Aortic smooth muscle cell (primary cell): ENCODE data around the gene THG1L.

- RRBS: no CpG with 5 or more reads among the region's 10 CpGs
Observed at GRCh38 chr5:154856904-154857315, 1.5 kb upstream of the CNOT8 start.

DNA sequence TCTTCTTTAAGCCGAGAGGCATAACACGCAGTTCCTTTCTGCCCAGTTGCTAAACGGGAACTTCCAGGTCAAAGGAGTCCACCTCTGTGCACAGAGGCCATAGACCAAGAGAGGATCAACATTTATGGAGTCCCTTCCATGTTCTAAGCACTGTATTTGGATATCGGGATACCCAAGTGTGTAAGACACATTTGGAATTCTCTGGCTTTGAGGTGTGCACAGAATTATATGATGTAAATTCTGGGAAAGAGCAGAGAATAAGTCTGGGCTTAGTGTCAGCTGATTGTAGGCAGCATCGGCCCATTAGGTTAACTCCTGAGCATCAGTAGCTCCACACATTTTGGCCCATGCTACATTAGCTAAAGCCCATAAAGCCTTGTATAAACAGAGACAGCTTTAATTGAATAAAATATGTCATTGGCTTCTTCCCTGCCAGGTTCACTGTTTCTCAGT, 209.0 kb downstream of the KIF4B start:
- RRBS: no CpG with 5 or more reads among the region's 5 CpGs

DNA sequence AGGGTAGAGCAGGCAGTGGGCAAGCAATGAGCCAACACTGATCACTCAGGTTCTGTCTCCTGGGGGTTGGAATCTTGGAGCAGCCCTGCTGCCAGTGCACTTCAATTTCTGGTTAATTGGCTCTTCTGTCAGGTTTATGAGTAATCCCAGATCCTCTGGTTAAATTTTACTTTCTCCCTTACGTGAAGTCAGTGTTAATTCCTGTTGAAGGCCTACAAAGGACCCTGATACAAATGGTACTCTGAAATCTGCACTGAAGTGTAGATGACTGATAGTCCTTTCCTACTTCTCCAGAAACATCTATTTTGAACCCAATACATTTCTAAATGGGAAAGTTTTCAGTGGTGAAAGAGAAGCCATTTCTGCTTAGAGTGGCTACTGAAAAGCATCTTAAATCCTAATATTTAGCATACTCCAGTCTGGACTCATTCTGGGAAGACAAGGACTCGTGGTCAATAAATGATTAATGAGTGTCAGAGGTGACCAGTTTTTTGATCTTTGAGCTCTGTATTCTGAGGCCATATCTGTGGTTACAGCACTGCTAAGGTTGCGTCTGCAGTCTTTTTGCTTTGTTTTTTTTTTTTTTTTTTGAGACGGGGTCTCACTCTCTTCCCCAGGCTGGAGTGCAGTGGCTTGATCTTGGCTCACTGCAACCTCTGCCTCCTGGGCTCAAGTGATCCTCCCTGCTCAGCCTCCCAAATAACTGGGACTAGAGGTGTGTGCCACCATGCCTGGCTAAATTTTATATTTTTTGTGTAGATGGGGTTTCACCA, 442.5 kb downstream of the KIF4B start:
- RRBS: no CpG with 5 or more reads among the region's 4 CpGs

DNA sequence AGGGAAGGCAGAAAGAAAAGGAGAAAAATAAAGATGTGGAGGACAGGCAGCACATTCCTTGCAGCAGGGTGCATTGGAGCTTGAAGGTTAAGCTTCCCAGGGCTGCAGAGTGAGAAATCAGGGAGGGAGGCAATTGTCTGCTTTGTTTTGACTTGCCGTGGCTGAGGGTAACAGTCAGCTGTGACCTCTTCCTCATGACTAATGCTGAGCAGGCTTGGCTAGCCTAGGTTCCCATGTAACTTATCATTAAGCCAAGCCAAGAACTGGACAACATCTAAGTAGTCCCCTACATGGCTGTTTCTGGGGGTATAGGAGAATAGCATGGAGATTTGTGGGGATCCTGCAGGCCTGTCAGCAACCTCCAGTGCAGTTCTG, 148.9 kb downstream of the SGCD start:
- RRBS: no CpG with 5 or more reads among the region's 1 CpG

DNA sequence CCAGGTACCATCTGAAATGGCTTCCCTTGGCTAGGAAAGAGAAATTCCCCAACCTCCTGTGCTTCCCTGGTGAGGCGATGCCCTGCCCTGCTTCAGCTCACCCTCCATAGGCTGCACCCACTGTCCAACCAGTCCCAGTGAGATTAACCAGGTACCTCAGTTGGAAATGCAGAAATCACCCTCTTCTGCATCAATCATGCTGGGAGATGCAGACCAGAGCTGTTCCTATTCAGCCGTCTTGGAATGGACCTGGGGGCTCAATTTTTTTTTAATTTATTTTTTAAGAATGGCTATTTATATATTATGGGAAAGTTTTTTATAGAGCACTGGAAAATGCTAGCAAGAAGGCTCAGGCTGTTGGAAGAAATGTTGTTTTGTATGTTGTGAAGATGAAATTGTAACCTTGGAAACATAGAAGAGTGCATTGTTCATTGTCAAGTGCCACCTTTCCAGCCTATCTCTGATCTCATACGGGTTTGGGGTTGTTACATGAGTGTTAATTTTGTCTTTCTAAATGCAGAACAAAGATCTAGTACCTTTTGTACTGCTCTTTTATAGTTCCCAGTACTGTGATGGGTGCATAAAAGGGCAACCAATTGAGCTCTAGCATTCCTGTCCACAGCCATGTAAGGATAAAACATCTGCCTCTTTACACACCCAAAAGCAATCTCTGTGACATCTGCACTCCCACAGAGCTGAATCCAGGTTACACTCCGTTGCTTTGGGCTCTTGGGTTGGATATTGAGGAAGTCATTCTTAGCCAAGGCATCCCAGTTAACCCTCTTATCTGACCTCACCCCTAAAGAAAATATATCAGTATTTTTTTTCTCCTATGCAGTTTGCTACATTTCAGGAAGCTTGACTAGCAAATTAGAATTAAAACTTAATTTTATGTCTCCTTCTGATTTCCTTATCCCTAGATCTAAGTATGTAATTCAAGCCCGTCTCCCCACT, 255.1 kb downstream of the SGCD start:
- RRBS: no CpG with 5 or more reads among the region's 5 CpGs

GRCh38 chr5:157085849-157086282, 23.0 kb downstream of the HAVCR2 start:
- RRBS: no CpG with 5 or more reads among the region's 6 CpGs

DNA sequence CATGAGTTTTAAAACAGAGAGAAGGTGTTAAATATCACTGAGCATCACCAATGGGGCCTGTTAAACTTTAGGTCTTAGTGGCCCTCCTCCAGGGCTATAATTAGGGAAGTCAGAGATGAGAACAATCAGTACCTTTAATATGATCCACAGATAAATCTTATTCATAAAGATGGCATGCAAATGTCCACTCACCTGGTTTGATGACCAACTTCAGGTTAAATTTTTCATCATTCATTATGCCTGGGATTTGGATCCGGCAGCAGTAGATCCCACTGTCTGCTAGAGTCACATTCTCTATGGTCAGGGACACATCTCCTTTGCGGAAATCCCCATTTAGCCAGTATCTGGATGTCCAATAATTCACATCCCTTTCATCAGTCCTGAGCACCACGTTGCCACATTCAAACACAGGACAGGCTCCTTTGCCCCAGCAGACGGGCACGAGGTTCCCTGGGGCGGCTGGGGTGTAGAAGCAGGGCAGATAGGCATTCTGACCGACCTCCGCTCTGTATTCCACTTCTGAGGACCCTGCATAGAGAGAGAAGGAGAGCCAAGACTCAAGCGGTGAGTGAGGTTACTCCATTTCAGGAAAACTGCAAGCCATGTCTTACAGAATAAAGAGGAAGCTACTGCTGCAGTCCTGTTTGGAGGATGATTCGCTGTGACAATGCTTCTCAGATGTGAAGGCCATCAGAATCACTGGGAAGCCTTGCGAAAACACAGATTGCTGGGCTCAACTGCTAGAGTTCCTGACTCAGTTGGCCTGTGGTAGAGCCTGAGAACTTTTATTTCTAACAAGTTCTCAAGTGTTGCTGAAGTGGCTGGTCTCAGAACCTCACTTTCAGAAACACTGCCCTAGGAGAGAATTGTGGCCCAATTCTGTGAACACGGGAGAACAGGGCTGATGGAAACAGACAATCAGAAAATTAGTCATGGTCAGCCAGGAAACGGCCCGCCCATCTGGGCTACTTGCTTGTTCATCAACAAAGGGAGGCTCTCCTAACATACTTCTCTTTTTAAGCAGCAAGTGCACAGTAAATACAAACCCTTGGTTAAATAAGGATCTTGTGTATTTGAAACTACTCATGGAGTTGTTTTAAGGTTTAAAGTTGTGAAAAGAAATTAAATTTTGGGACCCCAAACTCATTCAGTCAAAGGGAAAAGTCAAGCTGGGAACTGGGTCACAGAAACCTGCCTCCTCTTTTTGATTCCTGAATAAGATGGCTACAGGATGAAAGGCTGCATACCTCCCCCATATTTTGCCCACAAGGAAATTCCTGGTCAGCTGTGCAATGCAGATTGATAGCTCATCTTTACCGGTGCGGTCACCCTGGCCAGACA, 1.9 kb downstream of the HAVCR2 start:
- RRBS: no CpG with 5 or more reads among the region's 16 CpGs

DNA sequence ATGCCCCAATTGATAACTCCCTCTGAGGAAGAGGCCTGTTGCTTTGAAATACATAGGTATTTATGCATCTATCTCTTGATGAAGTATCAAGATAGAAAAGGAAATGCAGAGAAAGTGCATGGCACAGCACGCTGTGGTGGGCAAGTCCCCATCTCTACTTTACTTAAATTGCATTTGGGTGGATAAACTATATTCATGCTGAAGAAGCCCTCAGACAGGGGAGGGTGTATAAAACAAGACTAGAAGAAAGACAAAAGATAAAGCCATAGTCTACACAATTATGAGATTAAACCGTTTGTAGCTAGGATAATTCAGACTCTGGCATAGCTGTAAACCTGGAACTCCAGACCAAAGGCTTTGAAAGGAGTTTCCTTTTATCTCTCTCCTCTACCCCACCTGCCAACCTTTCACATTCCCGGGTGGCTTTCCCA, 6.5 kb downstream of the GARIN3 start:
- RRBS: no CpG with 5 or more reads among the region's 3 CpGs

GRCh38 chr5:157315194-157315612, 30.3 kb downstream of the FNDC9 start:
- RRBS: no CpG with 5 or more reads among the region's 3 CpGs

DNA sequence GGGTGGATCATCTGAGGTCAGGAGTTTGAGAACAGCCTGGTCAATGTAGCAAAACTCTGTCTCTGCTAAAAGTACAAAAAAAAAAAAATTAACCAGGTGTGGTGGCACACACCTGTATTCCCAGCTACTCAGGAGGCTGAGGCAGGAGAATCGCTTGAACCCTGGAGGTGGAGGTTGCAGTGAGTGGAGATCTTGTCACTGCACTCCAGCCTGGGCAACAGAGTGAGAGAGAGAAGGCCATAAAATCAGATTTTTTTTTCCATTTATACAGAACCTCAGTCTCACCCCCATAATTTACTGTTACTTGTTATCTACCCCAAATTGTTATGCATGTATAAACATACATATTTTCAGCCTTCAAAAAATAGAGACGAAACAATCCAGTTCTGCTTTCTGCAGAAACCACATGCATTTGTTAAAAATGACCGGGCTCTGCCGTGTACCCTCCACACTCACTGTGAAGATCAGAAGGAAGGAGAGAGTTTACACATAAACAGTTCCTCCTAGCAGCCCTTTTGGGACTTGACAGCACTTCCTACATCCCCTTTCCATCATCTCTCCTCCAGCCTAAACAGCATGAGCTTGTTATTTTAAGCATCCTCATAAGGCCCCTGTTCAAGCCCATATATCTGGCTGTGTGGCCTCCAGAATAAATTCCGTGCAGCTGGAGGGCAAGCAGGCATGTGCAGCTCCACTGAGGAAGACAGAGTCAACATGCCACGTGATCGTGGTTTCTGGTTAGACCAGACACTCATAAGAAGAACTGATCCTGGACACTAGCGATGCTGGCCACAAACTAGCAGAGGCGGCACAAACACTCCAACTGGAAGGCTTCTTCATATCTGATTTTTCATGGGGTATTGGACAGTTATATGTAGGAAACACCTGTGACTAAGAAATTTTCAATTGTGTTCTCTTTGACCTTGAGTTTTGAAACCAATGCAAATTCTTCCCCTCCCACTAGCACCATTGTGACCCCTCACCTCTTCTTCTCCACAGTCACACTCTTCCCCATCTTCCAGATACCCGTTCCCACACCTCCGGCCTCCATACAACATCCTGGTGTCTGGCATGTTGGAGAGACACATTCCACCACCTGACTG, 42.2 kb downstream of the NIPAL4 start:
- RRBS: no CpG with 5 or more reads among the region's 11 CpGs

GRCh38 chr5:157533099-157533711, 42.4 kb downstream of the ADAM19 start:
- RRBS: no CpG with 5 or more reads among the region's 13 CpGs

- RRBS: no CpG with 5 or more reads among the region's 8 CpGs
Observed at GRCh38 chr5:157563203-157563726, 12.3 kb downstream of the ADAM19 start.

- RRBS: 2% methylated on average over 17 of the region's 49 CpGs
Observed at GRCh38 chr5:157574958-157575591, 500 bp downstream of the ADAM19 start.

DNA sequence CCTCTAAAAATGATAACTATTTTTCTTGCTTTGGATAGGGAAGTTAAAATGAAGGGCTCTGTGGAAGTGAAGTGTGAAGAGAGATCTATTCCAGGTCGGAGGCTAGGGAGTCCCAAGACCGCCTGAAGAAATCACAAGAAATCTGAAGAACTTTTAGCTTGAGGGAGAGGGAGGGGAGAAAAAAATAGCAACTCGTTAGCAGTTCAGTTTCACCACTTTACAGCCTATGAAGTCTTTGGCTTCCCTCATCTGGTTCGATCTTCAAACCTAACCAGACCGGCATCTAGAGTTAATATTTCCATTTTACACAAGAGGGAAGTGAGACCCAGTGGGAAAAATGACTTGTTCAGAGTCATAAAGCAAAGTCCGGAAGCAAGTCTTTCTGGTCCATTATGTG, 865 bp upstream of the C5orf52 start:
- RRBS: 0% methylated on average over 1 of the region's 6 CpGs

- RRBS: 2% methylated on average over 11 of the region's 49 CpGs
Observed at GRCh38 chr5:157731068-157732043, at the start of gene THG1L. TSS of gene THG1L (plus strand) at chr5:157731420.

DNA sequence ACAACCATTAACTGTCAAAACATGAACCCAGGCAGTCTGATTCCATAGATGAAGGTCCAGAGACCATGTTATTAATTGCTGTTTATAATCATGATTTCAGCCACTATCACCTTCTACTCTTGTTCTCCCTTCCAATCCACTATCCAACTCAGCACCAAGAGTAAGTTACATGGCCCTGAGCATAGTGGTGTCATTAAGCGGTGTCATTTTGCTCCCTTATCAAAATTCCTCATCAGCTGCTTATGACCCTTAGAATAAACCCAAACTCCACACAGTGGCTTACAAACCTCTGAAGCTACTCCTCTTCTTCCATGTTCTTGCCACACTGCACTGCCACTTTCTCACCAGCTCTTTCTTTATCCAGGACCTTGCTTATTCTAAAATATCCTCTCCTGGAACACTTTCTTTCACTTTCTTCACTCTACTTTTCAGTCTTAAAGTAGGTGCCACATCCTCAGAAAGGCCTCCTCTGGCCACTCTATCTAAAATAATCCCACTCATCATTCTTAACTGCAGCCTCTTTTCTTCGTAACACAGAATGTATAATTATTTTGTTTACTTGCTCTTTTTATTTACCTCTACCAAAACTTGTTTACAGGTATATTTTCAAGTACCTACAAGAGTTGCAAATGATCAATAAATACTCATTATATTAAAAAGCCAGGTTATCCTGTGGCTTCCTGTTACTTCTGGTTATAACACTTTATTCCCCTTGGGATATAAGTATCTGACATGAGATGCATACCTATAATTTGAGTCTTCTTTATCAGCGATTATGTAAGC, 22.4 kb downstream of the CLINT1 start:
- RRBS: no CpG with 5 or more reads among the region's 3 CpGs

GRCh38 chr5:157918624-157919610, 60.0 kb upstream of the CLINT1 start:
- RRBS: no CpG with 5 or more reads among the region's 20 CpGs

DNA sequence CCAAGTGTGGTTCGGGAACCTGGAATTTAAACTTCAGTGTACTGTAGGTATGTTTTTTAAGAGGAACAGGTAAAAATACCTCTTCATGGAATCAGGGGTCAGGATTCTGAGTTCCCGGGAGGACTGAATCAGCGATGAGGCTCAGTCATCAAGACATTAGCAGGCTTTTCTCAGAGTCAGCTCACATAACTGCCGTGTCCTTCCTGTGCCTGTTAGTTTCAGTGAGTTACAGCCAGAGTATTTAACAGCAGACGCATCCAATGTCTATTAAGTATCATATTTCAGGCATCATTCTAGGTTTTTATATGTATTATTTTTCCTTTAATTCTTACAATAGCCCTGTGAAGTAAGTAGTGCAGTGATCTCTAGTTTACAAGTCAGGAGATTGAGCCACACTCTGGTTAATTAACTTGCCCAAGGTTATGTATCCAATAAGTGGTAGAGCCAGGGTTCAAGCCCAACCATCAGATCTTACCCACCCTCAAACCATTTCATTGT, 260.9 kb upstream of the CLINT1 start:
- RRBS: no CpG with 5 or more reads among the region's 5 CpGs

GRCh38 chr5:158175252-158175965, 316.5 kb upstream of the CLINT1 start:
- RRBS: no CpG with 5 or more reads among the region's 5 CpGs

DNA sequence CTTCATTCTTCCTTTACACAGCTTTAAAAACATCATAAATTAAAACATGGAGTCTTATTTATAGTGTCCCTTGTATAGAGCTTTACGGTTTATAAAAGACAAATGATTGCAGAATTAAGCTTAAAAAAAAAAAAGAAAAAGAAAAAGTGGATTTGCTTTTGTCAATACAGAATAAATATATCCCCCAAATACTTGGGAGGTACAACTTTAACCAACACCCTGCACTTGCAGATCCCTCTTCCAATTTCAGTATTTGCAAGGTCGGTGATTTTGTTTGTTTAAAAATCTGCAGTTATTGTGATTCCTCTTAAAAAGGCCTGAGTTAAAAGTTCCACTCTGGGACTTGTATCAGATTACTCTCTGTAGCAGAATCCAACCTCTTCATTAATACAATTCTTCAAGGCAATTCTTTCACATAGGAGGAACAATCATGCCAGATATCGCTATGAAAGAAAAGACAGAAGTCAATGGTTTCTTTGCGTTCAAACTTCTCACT, 401.0 kb downstream of the EBF1 start:
- RRBS: no CpG with 5 or more reads among the region's 4 CpGs